ENCODE measurements around a stretch of chr20.

DNA sequence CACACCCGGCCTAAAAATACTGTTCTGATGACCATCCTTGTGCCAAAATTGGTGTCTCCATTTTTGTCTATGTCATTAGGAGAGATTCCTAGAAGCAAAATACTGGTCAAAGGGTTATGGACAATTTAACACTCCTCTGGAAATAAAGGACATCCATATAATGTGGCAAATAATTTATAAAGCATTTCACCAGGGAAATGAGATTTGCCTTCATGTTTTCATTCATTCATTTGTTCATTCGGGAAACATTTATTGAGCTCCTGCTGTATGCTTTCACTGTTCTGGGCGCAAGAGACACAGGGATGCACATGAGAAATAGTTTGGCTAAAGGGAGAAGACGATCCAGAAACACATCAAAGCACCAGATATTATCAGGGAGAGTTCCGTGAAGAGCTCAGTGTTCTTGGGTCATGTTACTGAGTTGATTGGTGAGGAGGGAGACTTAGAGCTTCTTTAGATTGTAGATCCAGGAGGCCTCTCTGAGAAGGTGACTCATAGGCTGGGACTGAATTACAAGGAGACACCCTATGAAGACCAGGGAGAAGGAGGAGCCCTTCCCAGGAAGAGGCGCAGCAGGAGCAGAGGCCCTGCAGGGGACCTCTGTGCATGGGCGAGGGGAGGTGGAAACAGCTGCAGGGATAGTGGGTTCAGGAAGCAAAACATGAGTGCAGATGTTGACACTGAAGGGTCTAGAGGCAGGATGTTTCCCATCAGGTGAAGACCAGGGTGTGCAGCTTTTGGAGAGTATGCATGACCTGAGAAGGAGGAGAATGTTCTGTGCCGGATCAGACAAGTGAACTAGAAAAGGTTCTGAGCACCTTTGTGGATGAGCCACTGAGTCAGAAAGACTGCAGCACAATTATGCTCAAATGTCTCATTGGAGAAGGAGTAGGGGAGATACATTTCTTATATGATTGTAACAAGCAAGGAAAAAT, 196.5 kb downstream of the SLC24A3 start:
- CAGE, long polyA plus RNA, result no peak
- RRBS, result no CpG with 5 or more reads among the region's 8 CpGs

DNA sequence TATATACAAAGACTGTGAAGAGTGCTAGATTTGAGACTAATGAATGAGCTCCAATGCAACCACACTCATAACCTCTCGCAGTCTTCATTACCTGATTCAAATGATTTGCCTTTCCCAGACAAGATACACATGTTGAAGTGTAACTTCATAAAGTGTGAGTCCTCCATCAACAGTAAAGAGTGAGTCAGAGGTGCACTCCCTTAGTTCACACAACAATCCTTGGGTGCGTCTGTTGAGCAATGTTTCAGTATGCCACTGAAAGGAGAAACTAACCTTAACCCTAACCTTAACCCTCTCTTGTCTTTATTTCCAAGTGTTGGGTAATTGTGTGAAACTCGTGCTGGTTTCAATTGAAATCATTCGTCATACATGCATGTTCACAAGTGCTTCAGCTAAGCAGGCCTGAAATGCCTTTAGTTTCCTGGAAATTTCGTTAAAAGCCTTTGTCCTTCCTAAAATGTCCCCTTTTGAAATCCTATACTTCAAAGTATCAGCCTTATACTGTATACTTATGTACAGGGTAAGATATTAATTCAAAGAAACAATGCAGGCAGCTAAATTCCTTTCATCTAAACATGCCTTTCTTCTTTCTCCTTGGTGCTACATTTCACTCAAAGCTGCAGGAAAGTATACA, 20.9 kb upstream of the RIN2 start:
- CAGE, long polyA plus RNA, result no peak
- RRBS, result no CpG with 5 or more reads among the region's 5 CpGs

- CAGE, long polyA plus RNA, result no peak
- RRBS, result 0% methylated on average over 1 of the region's 7 CpGs
These were observed 59.0 kb downstream of the RIN2 start for GRCh38 chr20:19816867-19817577.

DNA sequence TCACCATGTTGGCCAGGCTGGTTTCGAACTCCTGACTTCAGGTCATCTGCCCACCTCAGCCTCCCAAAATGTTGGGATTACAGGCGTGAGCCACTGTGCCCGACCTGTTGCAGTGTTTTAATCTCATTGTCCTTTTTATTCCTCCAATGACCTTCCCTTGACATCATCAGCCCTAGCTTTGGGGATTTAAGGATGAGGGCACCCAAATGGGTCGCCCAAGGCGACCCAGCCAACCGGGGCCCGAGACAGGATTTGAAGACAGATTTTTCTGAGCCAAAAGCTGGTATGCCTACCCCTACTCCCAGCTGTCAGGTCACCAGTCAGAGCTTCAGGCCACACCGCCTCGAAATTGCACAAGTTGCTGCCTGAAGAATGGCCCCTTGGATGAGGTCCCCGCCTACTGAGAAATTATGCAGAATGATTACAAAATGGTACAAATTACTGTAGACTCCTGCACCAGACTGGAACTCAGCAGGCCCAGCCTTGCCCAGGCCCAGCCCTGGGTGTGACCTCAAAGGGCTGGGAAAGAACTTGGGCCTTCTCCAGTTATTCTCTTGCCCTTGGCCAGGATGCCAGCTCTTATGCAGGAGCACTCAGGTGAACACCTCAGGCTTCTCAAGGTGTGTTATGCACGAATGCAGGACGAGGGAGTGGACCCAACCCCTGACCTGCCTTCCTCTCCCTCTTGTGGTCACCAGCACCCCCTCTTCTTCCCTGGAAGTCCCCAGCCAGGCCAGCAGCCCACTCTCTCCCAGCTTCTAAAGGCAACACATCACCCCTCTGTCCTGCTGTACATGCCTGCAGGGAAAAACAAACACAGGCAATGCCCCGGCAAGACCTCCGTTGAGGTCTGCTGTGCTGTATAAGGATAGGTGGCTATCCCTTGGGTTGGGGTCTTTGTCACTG, 88.8 kb upstream of the NAA20 start:
- CAGE, long polyA plus RNA, result no peak
- RRBS, result no CpG with 5 or more reads among the region's 14 CpGs

DNA sequence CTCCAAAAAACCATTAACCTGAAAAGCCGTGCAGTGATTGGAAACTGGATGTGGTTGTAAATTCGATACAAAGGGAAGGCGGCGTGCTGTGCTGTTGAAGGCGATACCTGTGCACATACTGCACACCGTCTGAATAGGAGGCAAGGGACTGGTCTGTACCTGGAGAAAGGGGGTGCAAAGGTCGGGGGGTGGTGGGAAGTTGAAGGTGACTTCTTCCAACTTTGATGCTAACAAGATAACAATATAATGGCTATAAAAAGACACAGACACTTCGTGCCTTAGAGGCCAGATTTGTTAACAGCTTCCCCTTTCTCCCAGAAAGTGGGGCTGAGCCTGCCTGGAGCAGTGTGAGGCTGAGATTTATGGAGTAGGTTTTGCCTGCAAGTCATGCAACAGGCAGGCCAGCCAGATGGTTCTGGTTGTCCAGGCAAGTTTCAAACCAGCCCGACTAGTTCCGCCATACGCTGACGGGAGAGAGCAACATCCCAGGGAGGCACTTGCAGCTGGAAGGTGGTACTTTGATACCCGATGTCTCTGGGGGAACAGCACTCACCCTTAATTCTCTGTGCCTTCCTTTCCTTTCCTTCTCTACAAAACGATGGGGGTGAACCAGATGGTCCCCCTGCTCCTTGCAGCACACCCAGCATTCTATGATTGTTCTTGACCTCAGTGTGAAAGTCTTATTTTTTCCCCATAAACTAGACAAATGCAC, 81.4 kb upstream of the NAA20 start:
- CAGE, long polyA plus RNA, result no peak
- RRBS, result no CpG with 5 or more reads among the region's 14 CpGs

- CAGE, long polyA plus RNA, result no peak
- RRBS, result 2% methylated on average over 20 of the region's 45 CpGs
These were observed 42.3 kb upstream of the NAA20 start for GRCh38 chr20:19974614-19975425.

DNA sequence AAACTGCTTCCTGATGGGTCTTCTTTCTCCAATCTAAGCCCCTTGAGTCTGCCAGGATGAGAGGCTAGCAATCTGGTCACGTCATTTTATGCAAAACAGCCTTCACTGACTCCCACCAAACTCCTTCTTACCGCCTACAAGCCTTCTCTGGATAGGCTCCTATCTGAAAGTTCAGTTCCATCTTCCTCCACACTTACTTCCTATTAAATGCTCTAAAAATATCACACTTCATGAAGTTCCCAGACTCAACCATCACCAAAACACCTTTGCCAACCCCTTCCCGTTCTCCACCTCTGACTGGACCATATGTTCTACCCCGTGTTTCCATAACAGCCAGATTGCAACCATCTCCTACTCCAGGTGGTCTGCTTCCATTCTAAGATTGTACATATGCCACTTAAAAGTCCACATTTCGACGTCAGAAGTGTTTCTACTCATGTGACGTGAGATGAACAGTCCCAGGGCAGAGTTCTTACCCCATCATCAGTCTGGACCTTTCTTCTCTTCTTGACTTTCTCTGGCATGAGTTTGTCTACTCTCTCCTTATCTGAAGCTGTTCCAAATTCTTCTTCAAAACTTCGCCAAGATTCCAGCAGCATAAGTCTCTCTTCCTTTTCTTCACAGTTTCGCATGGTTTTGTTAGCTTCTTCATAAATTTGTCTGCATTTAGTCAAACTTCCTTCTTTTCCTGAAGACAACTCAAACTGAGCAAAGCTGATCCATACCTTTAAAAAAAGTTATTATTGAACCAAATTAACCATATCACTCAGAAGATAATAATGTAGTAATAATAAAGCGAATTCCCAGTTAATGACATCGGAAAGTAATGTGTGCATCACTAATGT, 15.2 kb downstream of the CRNKL1 start:
- CAGE, long polyA plus RNA, result no peak
- RRBS, result no CpG with 5 or more reads among the region's 11 CpGs

GRCh38 chr20:20076018-20076646, 23.8 kb downstream of the CFAP61 start:
- CAGE, long polyA plus RNA, result no peak
- RRBS, result no CpG with 5 or more reads among the region's 7 CpGs

DNA sequence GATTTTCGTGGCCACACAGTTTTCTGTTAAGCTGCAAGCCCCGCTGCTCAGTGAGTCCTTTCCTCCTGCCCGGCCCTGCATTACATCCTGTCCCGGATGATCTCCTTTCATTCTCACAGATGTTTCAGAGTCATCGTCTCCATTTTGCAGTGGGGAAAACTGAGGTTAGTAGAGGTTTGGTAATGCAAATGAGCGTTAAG, 155.5 kb downstream of the CFAP61 start:
- CAGE, long polyA plus RNA, result no peak
- RRBS, result no CpG with 5 or more reads among the region's 6 CpGs

DNA sequence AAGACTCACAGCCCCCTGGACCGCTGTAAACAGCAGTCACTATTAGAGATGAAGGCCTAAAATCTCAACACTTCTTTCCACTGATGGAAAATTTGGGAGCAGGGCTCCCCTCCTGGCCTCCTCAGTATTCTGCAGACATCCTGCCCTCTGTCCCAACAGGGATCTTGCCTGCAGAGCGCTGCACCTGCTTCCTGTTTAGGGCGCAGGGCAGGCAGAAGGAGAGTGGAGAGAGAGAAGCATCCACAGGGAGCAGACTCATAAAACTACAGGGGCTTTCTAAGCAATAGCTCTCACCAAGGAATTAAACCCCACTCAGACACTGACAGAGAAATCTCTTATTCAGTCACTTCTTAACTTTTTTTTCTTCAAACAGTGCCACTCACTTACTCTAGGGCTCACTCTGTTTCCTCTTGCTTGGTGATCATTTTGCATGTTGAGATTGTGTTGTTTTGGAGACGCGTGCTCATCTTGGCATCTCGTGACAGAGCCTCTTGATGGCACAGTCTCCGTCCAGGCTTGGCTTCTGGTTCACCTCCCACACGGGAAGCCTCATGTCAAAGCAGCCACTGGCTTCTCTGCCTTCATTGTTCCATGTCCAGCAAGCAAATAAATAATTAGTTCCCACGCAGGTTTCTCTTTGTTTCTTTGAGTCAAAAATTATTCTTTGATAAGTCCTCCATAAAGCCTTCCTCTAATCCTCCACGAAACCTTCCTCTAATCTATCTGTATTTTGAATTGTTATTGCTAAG, 153.1 kb upstream of the INSM1 start:
- CAGE, long polyA plus RNA, result no peak
- RRBS, result no CpG with 5 or more reads among the region's 10 CpGs

DNA sequence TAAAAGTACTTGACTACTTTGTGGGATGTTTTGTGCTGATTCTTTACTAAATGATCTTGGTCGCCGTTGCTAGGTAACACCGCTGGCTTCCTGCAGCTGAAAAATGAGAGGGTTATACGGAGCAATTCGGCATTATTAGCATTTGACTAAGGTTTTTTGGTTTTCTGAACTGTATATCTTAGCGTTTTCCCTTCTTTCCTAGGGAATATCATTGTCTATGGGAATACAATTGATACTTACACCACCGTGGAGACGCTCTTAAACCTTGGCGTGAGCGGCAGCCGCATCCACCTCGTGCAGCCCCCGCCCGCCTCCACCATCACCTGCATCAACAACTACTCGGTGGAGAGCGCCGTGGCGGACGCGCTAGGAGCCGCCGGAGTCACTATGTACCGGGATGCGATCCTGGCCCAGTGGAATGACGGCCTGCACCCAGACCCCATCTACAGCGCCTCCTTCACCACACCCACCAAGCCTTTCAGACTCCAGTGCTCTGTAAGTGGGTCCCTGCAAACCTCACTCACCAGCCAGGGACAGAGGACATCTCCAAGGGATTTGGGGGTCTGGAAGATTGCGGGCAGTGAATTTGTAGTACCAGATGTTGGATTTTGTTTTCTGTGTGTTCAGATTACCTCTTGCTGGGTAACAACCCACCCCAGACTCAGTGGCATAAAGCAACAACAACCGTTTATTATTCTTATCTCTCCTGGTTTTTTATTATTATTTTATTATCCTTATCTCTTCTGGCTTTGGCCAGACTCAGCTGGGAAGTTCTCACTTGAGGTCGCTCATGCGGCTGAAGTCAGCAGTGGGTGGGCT, 90.7 kb upstream of the INSM1 start:
- CAGE, long polyA plus RNA, result no peak
- RRBS, result no CpG with 5 or more reads among the region's 30 CpGs

- CAGE, long polyA plus RNA, result no peak
- RRBS, result no CpG with 5 or more reads among the region's 25 CpGs
These were observed 84.4 kb downstream of the INSM1 start for GRCh38 chr20:20452058-20452861.

GRCh38 chr20:20549192-20549916, 163.1 kb downstream of the RALGAPA2 start:
- CAGE, long polyA plus RNA, result no peak
- RRBS, result no CpG with 5 or more reads among the region's 9 CpGs

DNA sequence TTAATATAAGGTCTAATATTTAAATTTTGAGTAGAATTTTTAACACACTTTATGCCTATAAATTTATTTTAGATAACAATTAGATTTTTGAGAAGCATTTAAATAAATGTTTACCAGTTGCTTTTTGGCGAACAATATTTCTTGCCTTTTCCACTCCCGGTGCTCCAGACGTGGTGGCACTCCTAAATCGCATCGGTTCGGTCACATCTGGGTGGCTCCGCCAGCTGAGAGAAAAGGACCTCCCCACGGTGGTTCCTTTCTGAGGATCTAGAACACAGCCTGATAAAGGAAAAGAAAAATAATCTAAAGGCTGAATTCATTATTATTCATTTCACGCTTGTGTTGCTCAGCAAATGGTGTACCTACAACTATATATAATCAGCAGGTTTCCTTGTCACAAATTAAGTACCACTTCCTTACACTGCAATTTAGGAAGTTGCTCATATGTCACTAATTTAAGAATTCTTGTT, 110.8 kb downstream of the RALGAPA2 start:
- CAGE, long polyA plus RNA, result no peak
- RRBS, result no CpG with 5 or more reads among the region's 9 CpGs

DNA sequence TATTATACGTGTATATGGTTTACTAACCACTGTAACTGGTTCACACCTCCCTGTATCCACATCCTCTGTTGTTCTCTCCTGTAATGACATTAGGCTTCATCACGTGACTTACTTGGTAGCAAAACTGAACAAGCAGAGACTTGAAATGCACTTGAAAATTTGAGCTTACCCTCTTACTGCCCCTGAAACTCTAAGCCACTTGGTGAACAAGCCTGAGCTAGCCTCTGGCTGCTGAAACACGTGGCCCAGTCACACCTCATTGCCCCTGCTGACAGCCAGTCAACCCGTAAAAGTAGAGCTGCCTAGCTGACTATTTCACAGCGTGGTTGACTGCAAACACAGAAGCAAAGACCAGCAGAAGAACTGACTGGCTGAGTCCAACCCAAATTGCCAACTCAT, 109.1 kb downstream of the RALGAPA2 start:
- CAGE, long polyA plus RNA, result no peak
- RRBS, result no CpG with 5 or more reads among the region's 5 CpGs

- CAGE, long polyA plus RNA, result no peak
- RRBS, result no CpG with 5 or more reads among the region's 5 CpGs
These were observed 77.9 kb downstream of the RALGAPA2 start for GRCh38 chr20:20634382-20635036.

- CAGE, long polyA plus RNA, result no peak
- RRBS, result no CpG with 5 or more reads among the region's 1 CpG
These were observed 19.2 kb upstream of the RALGAPA2 start for GRCh38 chr20:20731587-20732072.

- CAGE, long polyA plus RNA, result no peak
- RRBS, result no CpG with 5 or more reads among the region's 5 CpGs
These were observed 40.2 kb upstream of the RALGAPA2 start for GRCh38 chr20:20752520-20753138.

GRCh38 chr20:21333549-21334221, 30.6 kb downstream of the XRN2 start:
- CAGE, long polyA plus RNA, result no peak
- RRBS, result no CpG with 5 or more reads among the region's 6 CpGs

DNA sequence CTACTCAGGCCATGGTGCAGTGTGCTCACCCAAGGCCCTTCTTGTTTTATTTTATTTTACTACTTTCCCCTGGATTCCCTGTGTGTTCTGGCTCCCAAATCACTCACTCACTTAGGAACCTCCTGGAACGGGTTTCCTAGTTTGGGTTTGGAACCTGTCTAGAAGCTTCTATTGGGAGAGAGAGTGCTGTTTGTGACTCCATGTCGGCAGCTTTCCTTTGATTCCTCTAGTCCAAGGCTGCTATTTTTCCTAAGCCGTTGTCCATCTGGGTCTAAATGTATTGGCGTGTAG, 70.8 kb downstream of the FOXA2 start:
- CAGE, long polyA plus RNA, result no peak
- RRBS, result no CpG with 5 or more reads among the region's 4 CpGs

Data from mammary epithelial cell (primary cell).